ENCODE measurements around the genes FAM89B, SIPA1, RELA and DRAP1.

DNA sequence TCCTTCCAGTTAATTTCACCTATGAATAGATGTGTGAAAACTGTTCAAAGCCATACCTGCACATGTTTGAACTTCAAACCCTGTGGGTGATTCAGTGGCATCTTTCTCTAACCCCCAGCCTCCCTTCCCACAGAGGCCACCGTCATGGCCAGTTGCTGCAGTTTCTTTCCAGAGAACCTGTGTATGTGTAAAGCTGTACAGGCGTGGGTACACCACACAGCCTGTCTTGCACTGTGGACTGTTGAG lies 49.9 kb downstream of the FRMD8 start:
- PRO-cap = no peak
- RAMPAGE, long total RNA, 5 experiments = no peak in any of the 5 experiments
- RRBS = no CpG with 5 or more reads among the region's 2 CpGs

DNA sequence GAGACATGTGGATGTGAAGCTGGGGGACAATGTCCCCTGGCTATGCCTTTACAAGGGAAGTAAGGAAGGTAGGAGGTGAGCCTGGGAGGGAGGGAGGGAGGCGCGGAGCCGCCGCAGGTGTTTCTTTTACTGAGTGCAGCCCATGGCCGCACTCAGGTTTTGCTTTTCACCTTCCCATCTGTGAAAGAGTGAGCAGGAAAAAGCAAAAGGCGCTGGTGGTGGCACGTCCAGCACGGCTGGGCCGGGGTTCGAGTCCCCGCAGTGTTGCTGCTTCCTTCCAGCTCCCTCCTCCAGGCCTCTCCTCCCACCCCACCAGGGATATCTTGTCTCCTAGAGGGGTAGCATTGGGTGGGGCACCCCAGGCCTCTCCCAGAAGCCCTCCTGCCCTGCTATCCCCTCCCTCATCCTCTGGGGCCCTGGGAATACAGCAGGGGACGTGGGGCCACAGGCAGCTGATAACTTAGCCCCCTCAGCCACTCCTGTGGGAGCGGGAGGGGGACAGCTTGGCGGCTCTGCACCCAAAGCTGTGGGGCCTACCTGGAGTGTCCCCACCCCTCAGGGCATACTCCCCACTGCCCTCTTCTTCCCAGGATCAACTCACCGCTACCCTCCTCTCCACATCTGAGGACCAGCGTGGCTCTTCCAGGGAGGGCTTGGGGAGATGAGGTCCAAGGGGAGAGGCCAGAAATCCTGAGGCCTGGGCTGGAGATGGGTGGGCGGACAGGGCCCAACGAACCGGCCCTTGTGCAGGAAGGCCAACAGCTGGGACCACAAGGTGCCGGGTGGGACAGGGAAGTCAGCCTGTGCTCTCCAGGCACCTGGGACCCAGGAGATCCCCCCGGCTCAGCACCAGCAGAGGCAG lies 59.1 kb downstream of the FRMD8 start:
- PRO-cap = unidirectional peak, plus-strand start at position 187 of the sequence
- RAMPAGE, long total RNA, 5 experiments = no peak in any of the 5 experiments
- RRBS = 65% methylated on average over 2 of the region's 21 CpGs

DNA sequence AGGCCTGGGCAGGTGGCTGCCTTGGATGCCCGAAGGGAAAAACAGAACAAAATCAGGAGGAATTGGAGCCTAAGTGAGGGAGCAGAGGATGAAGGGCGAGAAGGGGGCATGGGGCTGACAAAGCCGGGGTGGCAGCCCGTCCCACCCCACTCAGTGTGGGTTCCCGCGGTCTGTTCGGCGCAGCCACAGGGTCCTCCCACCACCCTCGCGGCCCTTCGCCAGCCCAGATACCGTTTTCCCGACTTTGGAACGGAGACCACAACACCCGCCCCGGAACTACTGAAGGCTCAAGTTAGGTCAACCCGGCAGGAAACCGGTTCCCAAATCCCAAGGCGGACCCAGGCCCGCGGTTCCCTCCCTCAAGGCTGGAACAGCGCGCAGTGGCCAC lies 47.9 kb upstream of the SCYL1 start:
- PRO-cap = bidirectional peak, plus-strand start at position 323 of the sequence, minus-strand start at position 229 of the sequence
- RAMPAGE, long total RNA, 5 experiments = no peak in any of the 5 experiments
- RRBS = under 1% methylated on average over 6 of the region's 23 CpGs

DNA sequence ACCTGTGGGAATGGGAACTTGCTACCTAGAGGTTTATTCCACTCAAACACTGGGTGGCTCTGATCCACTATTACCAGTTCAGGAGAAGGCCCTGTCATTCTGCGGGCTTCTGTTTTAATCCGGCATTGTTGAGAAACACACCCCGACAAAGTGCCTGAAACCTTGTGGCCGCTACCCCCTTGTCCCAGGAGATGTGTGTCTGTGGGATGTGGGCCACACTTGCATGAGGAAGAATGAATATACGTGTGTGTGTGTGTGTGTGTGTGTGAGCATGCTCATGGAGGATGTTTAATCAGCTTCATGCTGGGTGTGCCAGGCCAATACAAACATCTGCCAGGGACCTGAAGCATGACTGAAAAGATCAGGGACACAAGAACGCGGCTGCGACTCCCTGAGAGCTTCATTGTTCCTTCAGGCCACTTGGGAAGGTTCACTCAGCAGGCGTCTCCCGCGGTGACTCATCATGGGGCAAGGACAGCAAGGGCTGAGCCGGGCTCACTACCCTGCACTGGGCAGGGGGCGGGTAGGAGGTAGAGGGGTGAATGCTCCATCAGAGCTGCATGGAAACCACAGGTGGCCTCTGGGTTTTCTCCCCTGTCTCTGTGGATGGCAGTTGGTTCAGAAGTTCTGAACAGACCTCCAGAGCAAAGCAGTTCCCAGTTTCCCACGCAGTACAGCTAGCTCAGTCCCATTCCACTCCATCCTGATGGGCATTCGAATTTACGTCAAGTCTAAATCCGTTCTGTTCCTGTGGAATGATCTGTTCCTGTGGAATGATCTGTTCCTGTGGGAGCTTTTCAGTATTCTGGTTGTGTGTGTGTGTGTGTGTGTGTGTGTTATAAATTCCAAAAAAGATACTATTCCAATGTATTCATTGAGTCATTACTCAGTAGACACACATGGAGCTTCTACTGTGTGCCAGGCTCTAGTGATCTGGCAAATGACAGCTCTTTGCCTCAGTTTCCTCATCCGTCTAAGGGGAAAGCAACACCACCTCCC lies 33.0 kb upstream of the SCYL1 start:
- PRO-cap = bidirectional peak, plus-strand start at position 320 of the sequence, minus-strand start at position 193 of the sequence; bidirectional peak, plus-strand start at position 372 of the sequence, minus-strand start at position 402 of the sequence; bidirectional peak, plus-strand start at position 889 of the sequence, minus-strand start at position 705 of the sequence
- RAMPAGE, long total RNA, 5 experiments = no peak in any of the 5 experiments
- RRBS = no CpG with 5 or more reads among the region's 18 CpGs

DNA sequence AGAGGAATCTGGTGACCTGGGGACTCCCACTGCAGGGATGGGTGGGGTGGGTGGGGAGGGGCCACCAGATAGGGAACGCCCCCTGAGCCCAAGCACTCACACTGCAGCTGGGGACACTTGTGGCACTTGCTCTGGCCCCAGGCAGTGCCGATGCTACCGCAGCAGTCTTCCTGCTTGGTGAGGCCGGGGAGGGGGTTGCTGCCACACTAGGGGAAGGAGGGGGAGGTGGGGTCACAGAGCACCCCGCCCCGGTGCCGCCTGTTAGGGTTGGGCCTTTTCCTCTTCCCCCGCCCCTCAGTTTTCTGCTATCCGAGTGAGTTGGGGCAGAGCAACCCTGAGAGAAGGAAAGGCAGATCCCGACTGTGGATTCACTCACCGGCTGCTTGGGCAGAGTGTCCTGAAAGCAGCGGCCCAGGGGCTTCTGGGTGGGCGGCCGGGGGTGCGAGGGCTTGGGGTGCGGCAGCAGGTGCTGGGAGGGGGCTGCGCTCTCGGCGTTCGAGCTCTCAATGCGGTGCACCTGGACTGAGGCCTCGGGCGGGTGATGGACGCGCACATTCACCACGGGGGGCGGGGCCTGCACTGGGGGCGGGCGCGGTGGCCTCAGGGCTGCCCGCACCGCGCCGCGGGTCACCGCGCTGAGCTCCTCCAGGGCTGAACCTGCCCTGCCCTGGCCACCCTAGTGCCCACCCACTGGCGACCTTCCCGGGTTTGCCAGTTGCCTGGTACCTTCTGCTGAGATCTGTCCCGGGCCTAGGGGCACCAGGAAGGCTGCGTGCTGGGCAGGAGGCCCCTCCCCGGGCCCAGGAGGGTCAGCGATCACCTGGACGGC lies 4.6 kb downstream of the LTBP3 start:
- PRO-cap = no peak
- RAMPAGE, long total RNA, 5 experiments = start-site peak on the minus strand in 3 of 5 experiments, centred at positions 154 to 778 of the sequence, 9 to 32 reads per replicate
- RRBS = 61% methylated on average over 14 of the region's 44 CpGs

GRCh38 chr11:65555423-65556245 lies 2.5 kb downstream of the LTBP3 start:
- PRO-cap = no peak
- RAMPAGE, long total RNA, 5 experiments = no peak in any of the 5 experiments
- RRBS = no CpG with 5 or more reads among the region's 8 CpGs

GRCh38 chr11:65571938-65572629 lies at the start of gene FAM89B:
Gene FAM89B (plus strand): TSS chr11:65572538.
- PRO-cap = bidirectional peak, plus-strand start at chr11:65572550, minus-strand start at chr11:65572446
- RAMPAGE, long total RNA, 5 experiments = no peak in any of the 5 experiments
- RRBS = 2% methylated on average over 17 of the region's 37 CpGs

DNA sequence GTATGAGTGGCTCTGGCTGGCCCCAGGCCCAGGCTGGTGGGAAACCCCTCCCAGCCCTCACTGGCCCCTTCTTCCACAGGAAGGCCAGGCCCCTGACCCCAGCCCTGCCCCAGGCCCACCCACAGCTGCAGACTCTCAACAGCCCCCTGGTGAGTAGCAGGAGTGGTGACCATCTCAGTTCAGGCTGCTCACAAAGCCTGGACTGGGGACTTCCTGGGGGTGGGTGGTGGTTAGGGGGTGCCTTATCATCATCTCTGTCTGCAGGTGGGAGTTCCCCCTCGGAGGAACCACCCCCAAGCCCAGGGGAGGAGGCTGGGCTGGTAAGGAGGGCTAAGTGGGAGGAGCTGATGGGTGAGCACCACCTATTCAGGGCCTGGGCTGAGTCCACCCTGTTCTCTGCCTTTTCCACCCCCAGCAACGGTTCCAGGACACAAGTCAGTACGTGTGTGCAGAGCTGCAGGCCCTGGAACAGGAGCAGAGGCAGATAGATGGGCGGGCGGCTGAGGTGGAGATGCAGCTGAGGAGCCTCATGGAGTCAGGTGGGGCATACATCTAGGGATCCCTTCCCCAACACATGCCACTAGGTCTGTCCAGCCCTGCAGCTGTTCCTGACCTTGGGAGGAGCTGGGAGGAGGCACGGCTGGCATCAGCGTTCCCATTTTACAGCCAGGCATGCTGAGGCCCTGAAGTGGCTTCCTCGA lies 5.8 kb downstream of the KCNK7 start:
- PRO-cap = no peak
- RAMPAGE, long total RNA, 5 experiments = start-site peak on the plus strand in 1 of 5 experiments, centred at position 323 of the sequence, 38 reads per replicate
- RRBS = no CpG with 5 or more reads among the region's 8 CpGs

DNA sequence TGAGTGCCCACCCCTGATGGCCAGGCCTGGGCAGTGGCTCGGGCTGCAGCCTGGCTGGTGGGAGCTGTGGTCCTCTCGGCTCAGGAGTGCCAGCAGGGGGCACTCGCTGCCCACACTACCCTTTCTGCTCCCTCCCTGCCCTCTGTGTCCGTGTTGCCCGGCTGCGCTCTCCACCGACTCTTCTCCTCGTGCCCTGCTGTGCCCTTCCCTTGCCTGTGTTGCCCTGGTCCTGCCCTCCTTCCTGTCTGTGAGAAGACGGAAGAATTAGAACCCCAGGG lies 10.4 kb downstream of the PCNX3 start:
- PRO-cap = no peak
- RAMPAGE, long total RNA, 5 experiments = no peak in any of the 5 experiments
- RRBS = no CpG with 5 or more reads among the region's 9 CpGs

GRCh38 chr11:65637714-65638277 lies at the start of gene SIPA1:
Gene SIPA1 (plus strand): TSS chr11:65638101.
- PRO-cap = bidirectional peak, plus-strand start at chr11:65638147, minus-strand start at chr11:65638010
- RAMPAGE, long total RNA, 5 experiments = no peak in any of the 5 experiments
- RRBS = 2% methylated on average over 12 of the region's 39 CpGs

DNA sequence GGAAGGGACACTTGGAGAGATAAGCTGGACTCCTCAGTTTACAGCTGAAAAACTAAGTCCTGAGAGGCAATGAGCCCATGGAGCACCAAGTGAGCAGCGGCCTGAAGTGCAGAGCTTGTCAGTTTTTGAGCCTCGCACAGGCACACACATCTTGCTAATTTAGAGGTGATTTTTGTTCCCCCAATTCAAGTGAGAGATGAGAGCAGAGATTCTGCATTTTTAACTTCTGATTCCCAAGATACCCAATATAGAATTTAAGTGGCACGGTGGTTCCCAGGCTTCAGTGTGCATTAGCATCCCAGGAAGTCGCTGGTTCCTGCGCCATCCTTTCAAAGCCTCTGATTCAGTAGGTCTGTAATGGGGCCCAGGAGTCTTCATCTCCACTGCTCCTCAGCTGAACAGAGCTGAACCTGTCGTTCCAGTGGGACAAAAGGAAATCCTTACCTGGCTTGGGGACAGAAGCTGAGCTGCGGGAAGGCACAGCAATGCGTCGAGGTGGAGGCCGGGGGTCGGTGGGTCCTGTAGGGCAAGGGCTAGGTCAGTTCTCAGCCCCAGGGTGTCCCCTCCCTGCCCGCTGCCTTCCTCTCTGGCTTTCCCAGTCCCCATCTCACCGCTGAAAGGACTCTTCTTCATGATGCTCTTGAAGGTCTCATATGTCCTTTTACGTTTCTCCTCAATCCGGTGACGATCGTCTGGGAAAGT lies 7.3 kb downstream of the RELA start:
- PRO-cap = no peak
- RAMPAGE, long total RNA, 5 experiments = no peak in any of the 5 experiments
- RRBS = no CpG with 5 or more reads among the region's 17 CpGs

GRCh38 chr11:65658087-65659034 lies 4.4 kb downstream of the RELA start:
- PRO-cap = no peak
- RAMPAGE, long total RNA, 5 experiments = start-site peak on the minus strand in 1 of 5 experiments, at chr11:65658352-65658823 at its widest, 13 to 19 reads per replicate
- RRBS = 91% methylated on average over 7 of the region's 21 CpGs

DNA sequence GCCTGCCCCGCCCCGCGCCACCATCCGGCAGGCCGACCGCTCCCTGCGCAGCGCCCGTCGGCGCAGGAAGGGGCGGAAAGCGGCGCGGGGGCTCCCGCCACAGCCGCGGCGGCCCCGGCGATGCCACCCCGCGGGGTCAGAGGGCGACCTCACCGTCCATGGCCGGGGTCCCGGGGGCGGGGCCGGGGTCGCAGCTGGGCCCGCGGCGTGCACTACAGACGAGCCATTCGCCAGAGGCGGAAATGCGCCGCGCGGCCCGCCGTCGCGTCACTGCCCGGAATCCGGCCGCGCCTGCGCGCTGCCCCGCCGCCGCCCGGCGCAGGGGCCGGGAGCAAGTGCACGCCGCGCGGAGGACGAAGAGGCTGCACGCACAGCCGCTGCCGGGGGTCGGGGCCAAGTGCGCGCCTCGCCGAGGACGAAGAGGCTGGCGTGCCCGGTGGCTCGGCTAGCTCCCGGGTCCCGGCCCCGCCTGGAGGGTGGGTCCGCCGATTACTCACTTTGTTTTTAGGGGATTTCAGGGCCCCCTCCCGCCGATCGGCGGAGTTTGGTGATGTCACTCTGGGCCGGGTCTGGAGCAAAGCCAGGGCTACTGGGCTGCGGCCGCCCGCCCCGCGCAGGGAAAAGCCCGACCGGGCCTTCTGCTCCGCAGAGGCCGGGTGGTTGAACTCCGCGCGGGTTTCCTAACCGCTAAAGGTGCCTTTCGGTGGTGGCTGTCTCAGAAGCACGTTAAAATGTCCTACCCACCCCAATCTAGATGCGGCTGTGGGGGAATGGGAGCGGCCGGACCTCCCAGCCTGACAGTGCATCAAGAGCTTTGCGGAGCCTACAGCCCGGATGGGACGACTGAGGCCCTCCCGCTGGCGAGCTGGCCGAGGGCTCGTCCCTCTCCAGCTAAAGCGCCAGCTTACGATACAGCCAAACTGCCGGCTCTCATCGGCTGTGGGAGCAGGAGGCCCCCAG lies at the start of gene RELA:
Gene RELA, minus strand, starts transcription at position 244 of the 960 bp plus-strand sequence.
- PRO-cap = bidirectional peak, plus-strand start at position 338 of the sequence, minus-strand start at position 272 of the sequence; bidirectional peak, plus-strand start at position 648 of the sequence, minus-strand start at position 506 of the sequence
- RAMPAGE, long total RNA, 5 experiments = start-site peak on the plus strand in 5 of 5 experiments, centred at positions 326 to 623 of the sequence, 6 to 37 reads per replicate; start-site peak on the minus strand in 5 of 5 experiments, centred at positions 239 to 264 of the sequence, 118 to 1,090 reads per replicate
- RRBS = 1% methylated on average over 78 of the region's 112 CpGs

GRCh38 chr11:65794705-65794970 lies 7.8 kb downstream of the OVOL1 start:
- PRO-cap = no peak
- RAMPAGE, long total RNA, 5 experiments = no peak in any of the 5 experiments
- RRBS = 86% methylated on average over 9 of the region's 15 CpGs

DNA sequence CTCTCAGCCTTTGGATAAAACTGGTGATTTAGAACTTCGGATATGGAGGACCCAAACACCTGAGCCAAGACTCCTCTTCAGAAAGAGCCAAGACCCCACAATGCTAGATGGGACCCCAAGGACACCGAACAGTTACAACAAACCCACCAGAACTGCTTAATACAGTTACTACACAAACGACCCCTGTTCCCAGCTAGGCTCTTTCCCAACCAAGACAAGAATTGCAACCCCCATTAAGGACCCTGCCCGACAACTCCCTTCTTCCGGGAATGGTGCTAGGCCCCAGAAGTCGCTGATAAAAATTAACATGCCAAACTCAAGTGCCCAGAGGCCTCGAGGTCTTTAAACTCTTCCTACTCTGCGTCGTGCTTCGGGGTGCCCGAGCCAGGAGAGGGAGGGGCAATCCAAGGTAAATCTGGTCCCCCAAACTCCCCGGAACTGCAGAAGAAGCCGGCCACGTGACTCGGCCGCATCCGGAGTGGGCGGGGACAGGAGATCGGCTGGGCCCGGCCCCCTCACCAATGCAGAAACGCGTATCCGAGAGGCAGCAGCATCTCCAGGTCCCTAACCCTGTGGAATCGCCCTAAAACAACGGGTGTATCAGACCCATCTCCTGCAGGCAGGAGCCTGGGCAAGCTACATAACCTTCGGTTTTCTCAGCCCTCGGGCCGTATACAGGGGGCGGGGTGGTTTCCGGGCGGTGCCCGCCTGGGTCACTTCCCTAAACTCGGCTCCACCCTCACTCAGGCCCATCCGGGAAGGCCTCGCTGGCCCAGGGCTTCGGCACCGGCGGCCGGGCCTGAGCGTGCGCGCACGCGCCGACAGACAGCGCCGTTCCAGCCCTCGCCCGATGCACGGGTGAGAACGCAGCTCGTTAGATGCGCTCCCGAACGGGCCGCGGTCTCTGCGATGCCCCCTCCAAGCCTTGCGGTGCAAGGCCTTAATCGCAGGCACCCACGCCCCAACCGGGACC lies 1.1 kb downstream of the CFL1 start:
- PRO-cap = bidirectional peak, plus-strand start at position 786 of the sequence, minus-strand start at position 440 of the sequence
- RAMPAGE, long total RNA, 5 experiments = start-site peak on the minus strand in 1 of 5 experiments, centred at position 453 of the sequence, 19 reads per replicate
- RRBS = 3% methylated on average over 6 of the region's 62 CpGs

- PRO-cap = no peak
- RAMPAGE, long total RNA, 5 experiments = no peak in any of the 5 experiments
- RRBS = no CpG with 5 or more reads among the region's 2 CpGs
Measured at GRCh38 chr11:65868906-65869176, 3.8 kb downstream of the EFEMP2 start.

- PRO-cap = bidirectional peak, plus-strand start at chr11:65891036, minus-strand start at chr11:65890992
- RAMPAGE, long total RNA, 5 experiments = start-site peak on the plus strand in 1 of 5 experiments, at chr11:65890985-65891512 at its widest, 8 to 16 reads per replicate
- RRBS = 1% methylated on average over 20 of the region's 78 CpGs
Measured at GRCh38 chr11:65890769-65891614, 519 bp downstream of the CCDC85B start.

- PRO-cap = bidirectional peak, plus-strand start at chr11:65919270, minus-strand start at chr11:65919010; unidirectional peak, plus-strand start at chr11:65919437
- RAMPAGE, long total RNA, 5 experiments = start-site peak on the plus strand in 5 of 5 experiments, at chr11:65919416-65920035 at its widest, 21 to 1,143 reads per replicate
- RRBS = 1% methylated on average over 73 of the region's 114 CpGs
Measured at GRCh38 chr11:65919176-65920340, at the start of gene DRAP1. Gene DRAP1 (plus strand): TSS chr11:65919426.

- PRO-cap = unidirectional peak, minus-strand start at chr11:65928223
- RAMPAGE, long total RNA, 5 experiments = no peak in any of the 5 experiments
- RRBS = no CpG with 5 or more reads among the region's 10 CpGs
Measured at GRCh38 chr11:65928008-65928533, 8.8 kb downstream of the DRAP1 start.

DNA sequence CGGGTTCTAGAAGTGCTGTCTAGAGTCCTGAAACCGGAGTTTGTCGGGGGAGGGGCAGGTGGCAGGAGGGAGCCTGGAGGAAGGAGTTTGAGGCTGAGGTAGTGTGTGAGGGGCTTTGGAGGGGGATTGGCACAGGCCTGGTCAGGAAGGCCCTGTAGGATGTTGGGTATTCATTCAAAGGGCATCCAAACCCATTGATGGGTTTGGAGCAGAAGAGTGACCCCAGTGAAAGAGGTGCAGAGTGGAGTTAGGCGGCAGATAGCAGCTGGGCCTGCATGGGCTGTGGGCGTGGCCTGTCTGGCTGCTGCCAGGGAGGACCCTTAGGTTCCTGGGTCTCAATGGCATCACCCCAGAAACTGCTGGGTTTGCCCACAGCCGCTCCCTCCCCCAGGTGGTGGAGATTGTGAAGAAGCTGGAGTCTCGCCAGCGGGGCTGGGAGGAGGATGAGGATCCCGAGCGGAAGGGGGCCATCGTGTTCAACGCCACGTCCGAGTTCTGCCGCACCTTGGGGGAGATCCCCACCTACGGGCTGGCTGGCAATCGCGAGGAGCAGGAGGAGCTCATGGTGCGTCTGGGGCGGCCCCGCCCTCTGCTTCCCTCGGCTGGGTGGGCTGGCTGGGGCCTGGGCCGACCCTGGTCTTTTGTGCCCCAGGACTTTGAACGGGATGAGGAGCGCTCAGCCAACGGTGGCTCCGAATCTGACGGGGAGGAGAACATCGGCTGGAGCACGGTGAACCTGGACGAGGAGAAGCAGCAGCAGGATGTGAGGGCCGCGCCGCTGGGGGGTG lies 14.7 kb downstream of the SART1 start:
- PRO-cap = no peak
- RAMPAGE, long total RNA, 5 experiments = start-site peak on the plus strand in 3 of 5 experiments, centred at positions 353 to 508 of the sequence, 11 to 43 reads per replicate
- RRBS = no CpG with 5 or more reads among the region's 34 CpGs